Renal cortical epithelial cell (primary cell): ENCODE results near the genes HNRNPCL2, PRAMEF26, PRAMEF13 and PRAMEF18.

DNA sequence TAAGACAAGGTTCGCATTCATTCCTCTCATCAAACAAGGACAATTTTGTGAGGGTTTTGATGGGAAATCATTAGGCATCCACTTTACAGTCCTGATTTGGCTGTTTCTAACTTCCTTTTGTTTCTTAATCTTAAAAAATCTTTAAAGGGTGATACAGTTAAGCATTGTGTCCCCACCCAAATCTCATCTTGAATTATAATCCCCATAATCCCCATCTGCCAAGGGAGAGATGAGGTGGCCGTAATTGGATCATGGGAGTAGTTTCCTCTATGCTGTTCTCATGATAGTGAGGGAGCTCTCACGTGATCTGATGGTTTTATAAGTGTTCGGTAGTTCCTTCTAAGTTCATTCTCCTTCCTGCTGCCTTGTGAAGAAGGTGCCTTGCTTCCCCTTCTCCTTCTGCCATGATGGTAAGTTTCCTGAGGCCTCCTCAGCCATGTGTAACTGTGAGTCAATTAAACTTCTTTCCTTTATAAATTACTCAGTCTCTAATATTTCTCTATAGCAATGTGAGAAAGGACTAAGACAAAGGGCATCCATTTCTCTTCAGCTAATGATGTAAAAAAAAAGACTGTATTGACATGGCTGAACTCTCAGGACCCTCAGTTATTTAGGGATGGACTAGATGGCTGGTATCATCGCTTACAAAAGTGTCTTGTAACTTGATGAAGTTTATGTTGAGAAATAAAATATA is 10.7 kb downstream of the DHRS3 start:
- RRBS, result no CpG with 5 or more reads among the region's 5 CpGs

GRCh38 chr1:12607834-12608366 is 10.1 kb downstream of the DHRS3 start:
- RRBS, result no CpG with 5 or more reads among the region's 12 CpGs

DNA sequence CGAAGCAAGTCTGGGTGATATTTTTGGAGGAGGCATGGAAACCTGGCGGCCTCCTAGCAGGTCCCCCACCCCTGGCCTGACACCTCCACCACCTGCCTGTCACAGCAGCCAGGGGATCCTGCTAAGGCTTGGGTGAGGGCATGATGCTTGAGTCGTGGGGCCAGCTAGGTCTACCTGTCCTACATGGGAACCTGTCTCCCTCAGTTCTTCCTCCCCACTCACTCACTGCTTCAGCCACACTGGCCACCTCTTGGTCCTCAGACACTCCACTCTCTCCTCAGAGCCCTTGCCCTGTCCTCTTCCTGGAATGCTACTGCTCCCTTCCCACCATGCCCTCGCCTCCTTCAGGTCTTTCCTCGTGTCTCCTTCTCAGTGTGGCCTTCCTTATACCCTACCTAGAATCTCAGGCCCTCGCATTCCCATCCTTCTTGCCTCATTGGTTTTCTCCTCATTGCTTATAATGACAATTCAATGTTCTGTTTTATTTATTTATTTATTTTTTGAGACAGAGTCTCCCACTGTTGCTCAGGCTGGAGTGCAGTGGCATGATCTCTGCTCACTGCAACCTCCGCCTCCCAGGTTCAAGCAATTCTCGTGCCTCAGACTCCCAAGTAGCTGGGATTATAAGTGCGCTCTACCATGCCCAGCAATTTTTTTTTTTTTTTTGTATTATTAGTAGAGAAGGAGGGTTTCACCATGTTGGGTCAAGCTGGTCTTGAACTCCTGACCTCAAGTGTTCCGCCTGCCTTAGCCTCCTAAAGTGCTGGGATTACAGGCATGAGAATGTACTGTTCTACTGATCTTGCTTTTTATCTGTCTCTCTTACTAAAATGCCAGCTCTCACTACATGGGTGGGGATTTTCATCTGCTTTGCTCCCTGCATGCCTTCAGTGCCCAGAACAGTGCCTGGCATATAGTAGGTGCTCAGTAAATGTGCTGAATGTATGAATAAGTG is 8.1 kb downstream of the DHRS3 start:
- RRBS, result no CpG with 5 or more reads among the region's 10 CpGs

DNA sequence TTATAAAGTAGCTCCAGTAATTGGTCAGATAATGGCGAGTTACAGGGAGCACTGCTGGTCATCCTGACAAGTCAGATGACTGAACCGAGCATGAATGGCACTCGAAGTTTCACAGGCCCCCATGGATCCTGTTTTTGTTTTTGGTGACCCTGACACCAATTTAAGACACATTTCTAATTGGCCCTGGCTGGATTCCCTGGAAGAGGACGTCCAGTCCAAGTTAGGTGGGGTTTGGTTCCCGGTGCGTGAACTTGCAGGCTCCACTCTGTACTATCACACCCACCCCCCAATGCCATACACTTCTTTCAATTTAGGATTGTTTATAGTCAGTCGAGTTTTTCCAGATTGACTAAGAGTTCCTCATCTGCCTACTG is 2.8 kb downstream of the DHRS3 start:
- RRBS, result no CpG with 5 or more reads among the region's 7 CpGs

- RRBS, result no CpG with 5 or more reads among the region's 9 CpGs
These were observed at the start of gene HNRNPCL2 for GRCh38 chr1:13116631-13117071. HNRNPCL2 (minus strand) TSS chr1:13116854.

GRCh38 chr1:13155715-13156296 is at the start of gene PRAMEF26:
PRAMEF26 (minus strand) TSS chr1:13156009.
- RRBS, result no CpG with 5 or more reads among the region's 6 CpGs

DNA sequence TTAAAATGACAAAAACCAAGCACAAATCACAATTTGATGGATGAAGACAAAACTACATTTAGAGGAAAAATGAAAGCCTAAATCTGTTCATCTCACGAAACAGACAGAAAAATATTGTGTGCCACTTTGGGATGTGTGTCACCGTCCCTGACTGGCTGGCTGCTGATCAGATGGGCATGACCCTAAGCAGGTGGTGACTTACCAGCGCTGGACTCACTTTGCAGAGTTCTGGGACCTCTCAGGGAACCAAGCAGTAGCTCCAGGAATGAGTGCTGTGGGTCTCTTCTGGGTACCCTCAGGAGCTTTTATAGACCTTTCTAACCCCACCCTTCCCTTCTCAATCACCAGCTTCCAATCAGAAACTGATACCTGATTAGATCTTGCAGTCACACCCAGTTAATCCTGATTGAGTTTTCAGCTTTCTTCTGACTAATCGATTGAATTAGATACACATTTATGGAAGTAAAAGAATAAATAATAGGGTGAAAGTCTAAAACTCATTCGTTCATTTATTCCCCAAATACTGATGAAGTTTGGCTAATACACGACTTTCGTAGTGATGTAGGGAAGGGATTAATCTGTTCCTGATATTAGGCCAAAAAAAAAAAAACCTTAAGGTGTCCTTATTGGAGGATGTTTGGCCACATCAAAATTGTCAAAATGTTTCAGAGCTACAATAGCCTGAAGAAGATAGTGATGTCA is at the start of gene PRAMEF13:
Gene PRAMEF13, minus strand, starts transcription at position 280 of the 702 bp plus-strand sequence.
- RRBS, result no CpG with 5 or more reads among the region's 7 CpGs

- RRBS, result no CpG with 5 or more reads among the region's 4 CpGs
These were observed at the start of gene PRAMEF18 for GRCh38 chr1:13226079-13226587. PRAMEF18 (minus strand) TSS chr1:13226154.

DNA sequence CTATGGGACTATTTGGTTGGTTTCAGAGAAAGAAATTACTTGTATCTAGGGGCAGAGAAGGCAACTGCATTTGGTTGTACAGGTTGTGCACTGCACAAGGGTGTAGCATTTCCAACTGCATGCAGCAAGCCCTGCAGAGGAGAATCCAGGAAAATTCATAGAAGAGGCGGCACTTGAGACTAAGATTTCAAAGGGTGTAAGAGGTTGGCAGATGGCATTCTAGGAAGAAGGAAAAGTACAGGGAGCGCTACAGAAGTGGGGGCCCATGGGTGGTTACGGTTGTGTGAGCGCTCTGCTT is 27.9 kb downstream of the PRAMEF20 start:
- RRBS, result no CpG with 5 or more reads among the region's 4 CpGs

DNA sequence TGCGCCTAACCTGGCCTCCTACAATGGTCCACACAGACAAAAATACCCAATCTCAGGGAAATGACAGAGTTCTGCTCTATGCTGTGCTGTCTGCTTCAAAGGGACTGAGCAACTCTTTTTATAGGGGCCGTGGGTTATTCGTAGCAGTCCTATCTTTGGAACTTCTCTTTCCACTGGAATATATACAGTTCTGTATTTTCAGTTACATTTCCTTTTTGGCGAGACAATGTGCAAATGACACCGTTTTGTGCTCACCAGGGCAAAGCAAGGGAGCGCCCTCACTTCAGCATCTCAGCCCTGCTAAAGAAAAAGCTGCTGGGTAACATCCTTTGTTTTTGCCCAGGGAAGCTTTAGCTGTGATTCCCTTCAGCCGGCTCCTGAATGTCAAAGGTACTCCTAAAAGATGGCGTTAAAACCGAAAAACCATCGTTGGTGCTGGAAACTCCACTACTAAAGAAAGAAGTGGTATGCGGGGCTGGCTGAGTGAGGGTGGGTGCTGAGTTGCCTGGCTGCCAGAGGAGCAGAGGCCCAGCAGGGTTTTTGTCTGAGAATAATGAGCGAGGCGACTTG is 1.7 kb downstream of the PDPN start:
- RRBS, result no CpG with 5 or more reads among the region's 13 CpGs

GRCh38 chr1:13748620-13749513 is 48.9 kb downstream of the PRDM2 start:
- RRBS, result 1% methylated on average over 41 of the region's 85 CpGs

DNA sequence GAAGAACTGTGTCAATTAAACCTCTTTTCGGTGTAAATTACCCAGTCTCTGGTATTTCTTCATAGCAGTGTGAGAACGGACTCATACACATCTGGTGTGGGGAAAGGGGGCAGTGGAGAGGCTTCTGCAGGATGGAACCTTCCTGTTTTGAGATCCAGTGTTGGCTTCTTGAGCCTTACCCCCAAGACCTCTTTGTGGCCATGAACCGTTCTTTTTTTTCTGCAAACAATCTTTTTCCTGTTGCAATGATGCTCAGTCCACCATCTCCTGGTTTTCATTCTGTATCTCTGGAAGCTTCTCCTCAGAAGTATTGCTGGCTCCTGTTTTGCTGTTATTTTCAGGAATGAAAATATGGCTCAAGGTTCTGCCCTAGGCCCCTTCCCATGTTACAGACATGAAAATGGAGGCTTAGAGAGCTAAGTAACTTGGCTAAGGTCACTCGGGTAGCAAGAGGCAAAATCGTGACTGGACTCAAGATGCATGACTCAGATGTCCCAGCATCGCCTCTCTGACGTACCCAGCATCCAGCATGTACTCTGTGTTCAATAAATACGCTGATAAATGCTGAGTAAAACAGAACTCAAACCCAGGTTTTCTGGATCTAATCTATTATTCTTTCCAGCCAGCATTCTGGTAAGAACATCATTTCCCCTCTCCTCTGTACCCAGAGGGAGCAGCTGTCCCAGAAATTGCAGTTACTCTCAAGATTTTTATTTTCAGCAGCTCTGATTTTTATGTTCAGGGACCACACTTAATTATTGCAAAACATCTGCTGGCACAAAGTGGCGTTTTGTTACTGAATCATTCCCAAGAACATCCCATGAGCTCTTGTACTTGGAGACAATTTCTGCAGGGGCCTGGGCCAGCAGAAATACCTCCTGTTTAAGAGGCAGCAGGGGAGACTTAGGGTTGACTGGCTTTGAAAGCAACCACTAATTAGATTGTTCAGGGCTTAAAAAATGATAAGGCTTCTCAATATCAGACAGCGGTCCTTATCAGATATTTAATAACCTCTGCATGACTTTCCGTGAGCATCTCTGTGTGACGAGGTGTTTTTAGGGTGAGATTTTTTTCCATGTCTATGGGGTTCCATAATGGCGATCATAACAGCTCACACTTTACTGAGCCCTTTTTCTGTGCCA is 248.9 kb downstream of the PRDM2 start:
- RRBS, result no CpG with 5 or more reads among the region's 13 CpGs

GRCh38 chr1:14123267-14123624 is 423.3 kb downstream of the PRDM2 start:
- RRBS, result no CpG with 5 or more reads among the region's 1 CpG

DNA sequence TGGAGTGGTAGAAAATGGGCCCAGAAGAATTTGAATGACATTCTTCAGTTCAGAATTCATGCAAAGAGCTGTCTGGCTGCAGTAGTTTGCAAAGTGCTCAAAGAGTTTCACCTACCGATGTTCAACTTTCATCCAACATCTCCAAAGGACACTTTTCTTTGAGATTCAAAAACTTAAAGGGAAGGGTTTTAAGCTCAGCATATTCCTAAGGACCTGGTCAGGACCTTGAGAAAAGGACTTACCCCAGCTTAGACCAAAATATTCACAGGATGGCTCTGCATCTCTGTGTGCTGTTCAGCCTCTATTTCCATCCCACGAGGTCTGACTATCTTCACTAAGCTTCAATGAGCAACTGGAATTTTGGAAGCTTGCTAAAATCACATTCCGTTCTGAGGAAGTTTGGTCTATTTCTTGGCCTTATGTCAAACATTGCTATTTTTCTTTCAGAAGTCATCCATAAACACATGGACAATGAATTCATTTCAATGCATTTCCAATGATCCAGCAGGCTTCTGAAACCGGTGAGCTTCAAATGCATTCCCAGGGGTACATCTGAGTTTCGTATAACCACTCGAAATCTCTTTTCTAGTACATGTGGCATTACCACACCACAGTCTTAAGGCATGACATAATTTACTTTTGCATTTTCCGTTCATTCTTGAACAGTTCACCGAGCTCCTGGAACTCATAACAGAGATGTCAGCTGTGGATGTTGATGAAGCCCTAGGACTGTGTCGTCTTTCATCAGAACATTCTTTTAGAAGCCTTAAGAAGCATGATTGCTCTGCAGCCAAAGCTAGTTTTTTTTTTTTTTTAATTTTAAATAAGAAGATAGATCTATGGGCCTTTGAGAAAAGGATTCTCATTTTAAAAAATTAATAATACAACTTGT is 294.1 kb upstream of the KAZN start:
- RRBS, result no CpG with 5 or more reads among the region's 9 CpGs

DNA sequence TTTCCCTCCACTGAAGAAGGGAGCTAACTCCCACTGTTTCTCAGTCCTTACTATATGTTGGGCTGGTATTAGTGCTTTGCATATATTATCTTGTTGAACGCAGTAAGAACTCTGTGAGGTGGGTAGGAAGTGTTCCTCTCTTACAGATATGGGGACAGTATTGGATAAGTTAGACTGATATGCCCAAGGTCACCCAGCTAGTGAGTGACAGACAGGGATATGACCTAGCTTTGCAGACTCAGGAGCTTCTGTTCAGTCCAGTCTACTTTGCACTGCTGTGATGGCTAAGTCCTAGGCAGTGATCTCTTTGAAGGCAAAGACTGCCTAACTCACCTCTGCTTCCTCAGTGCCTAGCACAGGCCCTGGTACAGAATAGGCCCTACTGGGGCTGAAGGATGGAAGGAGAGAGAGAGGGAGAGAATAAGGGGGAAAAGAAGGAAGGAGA is 203.8 kb upstream of the KAZN start:
- RRBS, result no CpG with 5 or more reads among the region's 1 CpG

DNA sequence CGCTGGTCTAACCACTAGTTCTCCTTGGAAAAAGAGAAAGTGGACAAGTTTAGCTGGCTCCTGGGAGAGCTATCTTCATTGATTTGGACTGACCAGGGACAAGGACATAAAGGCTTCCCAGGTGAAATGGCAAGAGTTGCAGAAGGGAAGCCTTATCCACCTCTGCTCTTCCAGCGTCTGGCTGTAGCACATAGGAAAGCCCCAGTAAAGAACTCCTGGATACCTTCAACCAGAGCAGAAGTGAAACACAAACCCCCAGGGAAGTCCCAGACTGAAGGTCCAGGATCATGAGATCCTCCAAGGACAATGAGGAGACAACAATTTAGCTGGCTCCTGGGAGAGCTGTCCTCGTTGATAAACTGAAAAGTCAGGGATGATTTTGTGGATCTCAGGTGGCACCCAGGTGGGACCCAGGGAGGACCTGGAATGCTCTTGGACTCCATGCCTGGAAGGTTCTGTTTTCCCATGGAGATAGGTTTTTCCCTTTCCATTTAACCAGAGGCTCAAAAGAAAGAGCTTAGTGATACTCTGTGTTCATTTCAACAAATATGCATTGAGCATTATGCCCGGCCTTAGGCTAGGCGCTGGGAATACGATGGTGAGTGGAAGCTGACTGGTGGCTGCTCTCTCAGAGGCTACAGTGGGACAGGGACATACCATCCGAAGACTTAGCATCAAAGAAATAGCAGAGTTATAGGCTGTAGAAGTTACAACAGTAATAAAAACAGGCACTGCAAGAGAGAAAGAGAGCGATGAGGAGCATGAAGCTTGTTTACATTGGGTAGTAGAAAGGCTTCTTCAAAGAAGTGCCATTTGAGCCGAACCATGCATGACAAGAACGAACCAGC is 100.6 kb downstream of the KAZN start:
- RRBS, result no CpG with 5 or more reads among the region's 10 CpGs

DNA sequence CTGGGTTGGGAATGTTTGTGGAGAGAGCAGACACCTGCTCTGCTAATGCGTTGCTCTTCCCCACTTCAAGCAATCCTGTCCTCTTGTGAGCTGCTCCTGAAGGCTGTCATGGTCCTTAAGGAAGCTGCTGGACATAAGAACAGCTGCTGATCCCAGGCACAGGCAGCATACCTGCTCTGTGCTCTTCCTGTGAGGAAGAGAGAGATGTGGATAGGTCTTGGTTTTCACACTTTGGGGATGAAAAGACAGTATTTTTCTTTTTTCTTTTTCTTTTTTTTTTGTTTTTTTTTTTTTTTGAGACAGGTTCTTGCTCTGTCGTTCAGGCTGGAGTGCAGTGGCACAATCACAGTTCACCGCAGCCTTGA is 116.0 kb downstream of the KAZN start:
- RRBS, result no CpG with 5 or more reads among the region's 3 CpGs

DNA sequence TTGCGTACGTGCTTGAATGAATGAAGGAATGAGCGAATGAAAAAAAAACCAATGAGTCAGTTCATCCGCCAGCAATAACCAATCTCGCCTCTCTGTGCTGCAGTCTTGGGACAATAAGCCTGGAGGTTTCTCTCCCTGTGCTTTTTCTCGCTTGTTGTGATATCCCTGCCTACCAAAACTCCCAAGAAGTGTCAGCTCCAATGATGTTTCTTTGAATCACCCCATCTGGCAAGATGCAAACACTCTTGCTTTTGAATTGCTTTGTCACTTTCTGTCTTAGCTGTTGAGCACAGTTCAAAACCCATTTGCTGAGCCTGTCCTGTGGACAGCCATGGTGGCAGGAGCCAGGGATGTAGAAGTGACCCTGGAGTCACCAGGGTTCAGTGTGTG is 144.0 kb downstream of the KAZN start:
- RRBS, result no CpG with 5 or more reads among the region's 6 CpGs

GRCh38 chr1:14895085-14895780 is 258.3 kb upstream of the TMEM51 start:
- RRBS, result no CpG with 5 or more reads among the region's 12 CpGs

- RRBS, result 2% methylated on average over 110 of the region's 183 CpGs
These were observed 229.4 kb upstream of the TMEM51 start for GRCh38 chr1:14923699-14925011.